K562 (cell line): ENCODE data around the gene RASD2.

GRCh38 chr22:32623889-32624304, 149.3 kb downstream of the FBXO7 start:
- RAMPAGE, long total RNA, result no peak
- RRBS, result no CpG with 5 or more reads among the region's 10 CpGs
PRO-cap:
- standard, result no peak
- CoPRO, capped RNA only, 2 experiments, result no peak in any of the 2 experiments
- CoPRO, capped and uncapped RNA, 2 experiments, result no peak in any of the 2 experiments
- CoPRO, uncapped RNA only, 2 experiments, result no peak in any of the 2 experiments
CAGE:
- cytosol, long polyA plus RNA, result no peak
- long polyA plus RNA, result no peak
- nucleolus, long total RNA, result no peak
- nucleus, long polyA plus RNA, result no peak

- RAMPAGE, long total RNA, result no peak
- RRBS, result no CpG with 5 or more reads among the region's 10 CpGs
PRO-cap:
- standard, result no peak
- CoPRO, capped RNA only, 2 experiments, result no peak in any of the 2 experiments
- CoPRO, capped and uncapped RNA, 2 experiments, result no peak in any of the 2 experiments
- CoPRO, uncapped RNA only, 2 experiments, result no peak in any of the 2 experiments
CAGE:
- cytosol, long polyA plus RNA, result no peak
- long polyA plus RNA, result no peak
- nucleolus, long total RNA, result no peak
- nucleus, long polyA plus RNA, result no peak
Measured at GRCh38 chr22:32803913-32804472, 2.5 kb downstream of the TIMP3 start.

- RAMPAGE, long total RNA, result no peak
- RRBS, result no CpG with 5 or more reads among the region's 13 CpGs
PRO-cap:
- standard, result no peak
- CoPRO, capped RNA only, 2 experiments, result no peak in any of the 2 experiments
- CoPRO, capped and uncapped RNA, 2 experiments, result no peak in any of the 2 experiments
- CoPRO, uncapped RNA only, 2 experiments, result no peak in any of the 2 experiments
CAGE:
- cytosol, long polyA plus RNA, result no peak
- long polyA plus RNA, result no peak
- nucleolus, long total RNA, result no peak
- nucleus, long polyA plus RNA, result no peak
Measured at GRCh38 chr22:32816824-32818005, 15.7 kb downstream of the TIMP3 start.

DNA sequence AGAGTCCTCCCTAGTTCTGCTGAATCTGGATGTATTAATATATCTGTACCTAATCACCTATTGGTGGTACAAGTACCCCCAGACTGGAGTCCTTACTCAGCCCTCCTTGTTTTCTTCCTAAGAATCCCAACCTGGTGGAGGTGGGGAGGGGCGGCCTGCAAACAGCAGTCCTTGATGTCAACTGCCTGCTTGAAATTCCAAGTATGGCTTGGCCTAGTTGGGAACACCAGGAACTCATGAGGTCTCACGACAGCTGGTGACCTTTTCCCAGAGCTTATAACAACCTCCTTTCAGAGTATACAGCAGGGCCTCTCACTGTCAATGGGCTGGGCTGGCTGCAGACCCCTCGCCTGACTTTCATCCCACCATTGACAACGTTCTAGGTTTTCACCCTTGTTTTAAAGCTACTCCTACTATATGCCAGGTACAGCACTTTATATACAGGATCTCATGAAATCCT, 61.8 kb downstream of the TIMP3 start:
- RAMPAGE, long total RNA, result no peak
- RRBS, result no CpG with 5 or more reads among the region's 4 CpGs
PRO-cap:
- standard, result no peak
- CoPRO, capped RNA only, 2 experiments, result no peak in any of the 2 experiments
- CoPRO, capped and uncapped RNA, 2 experiments, result no peak in any of the 2 experiments
- CoPRO, uncapped RNA only, 2 experiments, result no peak in any of the 2 experiments
CAGE:
- cytosol, long polyA plus RNA, result no peak
- long polyA plus RNA, result no peak
- nucleolus, long total RNA, result no peak
- nucleus, long polyA plus RNA, result no peak

DNA sequence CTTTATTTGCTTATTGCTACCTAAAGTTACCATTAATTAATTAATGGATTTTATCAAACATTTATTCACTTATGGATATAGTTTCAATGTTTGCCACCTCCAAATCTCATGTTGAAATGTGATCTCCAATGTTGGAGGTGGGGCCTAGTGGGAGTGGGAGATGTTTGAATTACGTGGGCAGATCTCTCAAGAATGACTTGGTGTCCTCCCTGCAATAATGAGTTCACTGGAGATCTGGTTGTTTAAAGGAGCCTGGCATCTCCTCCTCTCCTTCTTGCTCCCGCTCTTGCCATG, 51.3 kb upstream of the SYN3 start:
- RAMPAGE, long total RNA, result no peak
- RRBS, result no CpG with 5 or more reads among the region's 2 CpGs
PRO-cap:
- standard, result no peak
- CoPRO, capped RNA only, 2 experiments, result no peak in any of the 2 experiments
- CoPRO, capped and uncapped RNA, 2 experiments, result no peak in any of the 2 experiments
- CoPRO, uncapped RNA only, 2 experiments, result no peak in any of the 2 experiments
CAGE:
- cytosol, long polyA plus RNA, result no peak
- long polyA plus RNA, result no peak
- nucleolus, long total RNA, result no peak
- nucleus, long polyA plus RNA, result no peak

- RAMPAGE, long total RNA, result no peak
- RRBS, result no CpG with 5 or more reads among the region's 7 CpGs
PRO-cap:
- standard, result no peak
- CoPRO, capped RNA only, 2 experiments, result no peak in any of the 2 experiments
- CoPRO, capped and uncapped RNA, 2 experiments, result no peak in any of the 2 experiments
- CoPRO, uncapped RNA only, 2 experiments, result no peak in any of the 2 experiments
CAGE:
- cytosol, long polyA plus RNA, result no peak
- long polyA plus RNA, result no peak
- nucleolus, long total RNA, result no peak
- nucleus, long polyA plus RNA, result no peak
Measured at GRCh38 chr22:33704759-33705236, 215.5 kb downstream of the LARGE1 start.

GRCh38 chr22:35301257-35302088, 1.8 kb downstream of the TOM1 start:
- RAMPAGE, long total RNA, result no peak
- RRBS, result no CpG with 5 or more reads among the region's 20 CpGs
PRO-cap:
- standard, result no peak
- CoPRO, capped RNA only, 2 experiments, result no peak in any of the 2 experiments
- CoPRO, capped and uncapped RNA, 2 experiments, result no peak in any of the 2 experiments
- CoPRO, uncapped RNA only, 2 experiments, result no peak in any of the 2 experiments
CAGE:
- cytosol, long polyA plus RNA, result no peak
- long polyA plus RNA, result no peak
- nucleolus, long total RNA, result no peak
- nucleus, long polyA plus RNA, result no peak

DNA sequence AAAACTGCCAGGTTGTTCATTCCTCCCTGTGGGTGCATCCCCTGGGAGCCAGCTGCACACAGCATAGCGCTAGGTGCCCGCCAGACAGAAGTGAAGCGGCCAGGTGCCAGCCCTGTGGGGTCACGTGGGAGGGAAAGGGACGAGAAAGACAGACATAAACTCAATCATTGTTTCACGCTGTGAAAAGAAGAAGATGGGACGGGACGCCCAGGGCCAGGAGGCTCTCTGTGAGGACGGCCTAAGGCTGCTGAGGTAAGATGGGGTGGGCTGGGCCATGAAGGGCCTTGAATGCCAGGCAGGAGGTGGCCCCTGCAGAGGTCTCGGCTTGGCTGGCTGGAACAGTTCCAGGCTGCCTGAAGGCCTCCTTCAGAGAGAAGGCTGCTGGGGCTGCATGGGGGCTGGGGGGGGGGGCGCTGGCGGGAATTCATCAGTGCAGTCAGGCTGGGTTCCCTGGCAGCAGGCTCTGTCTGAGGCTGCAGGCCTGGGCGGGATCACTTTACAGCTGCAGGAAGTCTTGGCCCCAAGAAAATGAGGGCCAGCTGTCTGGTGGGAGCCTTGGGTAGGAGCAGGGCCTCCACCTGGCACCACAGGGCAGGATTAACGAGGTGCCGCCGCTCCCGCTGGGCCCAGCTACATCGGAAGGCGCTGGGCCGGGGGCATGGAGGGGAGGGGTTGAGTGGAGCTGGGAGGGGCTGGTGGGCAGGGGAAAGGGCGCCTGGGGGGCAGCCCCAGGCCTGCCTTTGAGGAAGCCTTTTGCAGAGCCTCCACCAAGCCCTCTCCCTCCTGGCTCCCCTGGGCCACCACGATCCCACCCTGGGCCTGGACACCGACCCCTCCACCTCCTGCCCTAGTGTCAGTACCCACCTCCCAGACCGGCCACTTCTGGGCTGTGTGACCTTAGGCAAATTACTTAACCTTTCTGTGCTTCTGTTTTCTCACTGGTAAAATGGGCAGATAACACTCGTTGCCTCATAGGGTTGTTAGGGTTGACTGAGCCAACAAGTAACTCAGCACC, 31.1 kb upstream of the HMOX1 start:
- RAMPAGE, long total RNA, result no peak
- RRBS, result no CpG with 5 or more reads among the region's 25 CpGs
PRO-cap:
- standard, result no peak
- CoPRO, capped RNA only, 2 experiments, result no peak in any of the 2 experiments
- CoPRO, capped and uncapped RNA, 2 experiments, result no peak in any of the 2 experiments
- CoPRO, uncapped RNA only, 2 experiments, result no peak in any of the 2 experiments
CAGE:
- cytosol, long polyA plus RNA, result no peak
- long polyA plus RNA, result no peak
- nucleolus, long total RNA, result no peak
- nucleus, long polyA plus RNA, result no peak

GRCh38 chr22:35356514-35357063, 24.3 kb upstream of the HMOX1 start:
- RAMPAGE, long total RNA, result no peak
- RRBS, result no CpG with 5 or more reads among the region's 11 CpGs
PRO-cap:
- standard, result no peak
- CoPRO, capped RNA only, 2 experiments, result no peak in any of the 2 experiments
- CoPRO, capped and uncapped RNA, 2 experiments, result no peak in any of the 2 experiments
- CoPRO, uncapped RNA only, 2 experiments, result no peak in any of the 2 experiments
CAGE:
- cytosol, long polyA plus RNA, result no peak
- long polyA plus RNA, result no peak
- nucleolus, long total RNA, result no peak
- nucleus, long polyA plus RNA, result no peak

- RAMPAGE, long total RNA, result no peak
- RRBS, result no CpG with 5 or more reads among the region's 7 CpGs
PRO-cap:
- standard, result no peak
- CoPRO, capped RNA only, 2 experiments, result no peak in any of the 2 experiments
- CoPRO, capped and uncapped RNA, 2 experiments, result no peak in any of the 2 experiments
- CoPRO, uncapped RNA only, 2 experiments, result no peak in any of the 2 experiments
CAGE:
- cytosol, long polyA plus RNA, result no peak
- long polyA plus RNA, result no peak
- nucleolus, long total RNA, result no peak
- nucleus, long polyA plus RNA, result no peak
Measured at GRCh38 chr22:35486230-35486649, 54.4 kb upstream of the RASD2 start.

DNA sequence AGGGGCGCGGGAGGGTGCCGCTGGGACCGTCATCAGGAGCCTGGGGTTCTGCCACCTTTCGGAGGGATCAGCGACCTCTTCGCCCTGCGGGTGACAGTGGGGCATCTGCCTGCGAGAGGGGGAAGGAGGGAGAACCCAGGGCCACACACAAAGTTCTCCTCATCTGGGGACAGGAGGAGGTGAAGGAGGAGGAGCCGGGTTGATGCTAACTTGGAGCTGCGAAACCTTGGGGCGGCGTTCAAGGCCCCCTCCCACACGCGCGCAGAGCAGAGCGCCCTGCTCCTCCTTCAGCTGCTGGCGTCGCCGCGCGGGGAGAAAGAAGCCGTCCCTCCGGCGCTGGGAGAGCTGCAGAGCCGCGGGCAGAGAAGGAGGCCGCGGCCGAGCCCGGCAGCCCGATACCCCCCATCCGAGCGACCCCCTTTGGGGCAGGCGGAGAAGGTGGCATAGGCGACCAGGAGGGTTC, at the start of gene RASD2:
RASD2 (plus strand) TSS at position 269 of the 463 bp plus-strand sequence.
- RAMPAGE, long total RNA, result no peak
- RRBS, result 6% methylated on average over 8 of the region's 36 CpGs
PRO-cap:
- standard, result no peak
- CoPRO, capped RNA only, 2 experiments, result no peak in any of the 2 experiments
- CoPRO, capped and uncapped RNA, 2 experiments, result no peak in any of the 2 experiments
- CoPRO, uncapped RNA only, 2 experiments, result no peak in any of the 2 experiments
CAGE:
- cytosol, long polyA plus RNA, result no peak
- long polyA plus RNA, result no peak
- nucleolus, long total RNA, result no peak
- nucleus, long polyA plus RNA, result no peak

DNA sequence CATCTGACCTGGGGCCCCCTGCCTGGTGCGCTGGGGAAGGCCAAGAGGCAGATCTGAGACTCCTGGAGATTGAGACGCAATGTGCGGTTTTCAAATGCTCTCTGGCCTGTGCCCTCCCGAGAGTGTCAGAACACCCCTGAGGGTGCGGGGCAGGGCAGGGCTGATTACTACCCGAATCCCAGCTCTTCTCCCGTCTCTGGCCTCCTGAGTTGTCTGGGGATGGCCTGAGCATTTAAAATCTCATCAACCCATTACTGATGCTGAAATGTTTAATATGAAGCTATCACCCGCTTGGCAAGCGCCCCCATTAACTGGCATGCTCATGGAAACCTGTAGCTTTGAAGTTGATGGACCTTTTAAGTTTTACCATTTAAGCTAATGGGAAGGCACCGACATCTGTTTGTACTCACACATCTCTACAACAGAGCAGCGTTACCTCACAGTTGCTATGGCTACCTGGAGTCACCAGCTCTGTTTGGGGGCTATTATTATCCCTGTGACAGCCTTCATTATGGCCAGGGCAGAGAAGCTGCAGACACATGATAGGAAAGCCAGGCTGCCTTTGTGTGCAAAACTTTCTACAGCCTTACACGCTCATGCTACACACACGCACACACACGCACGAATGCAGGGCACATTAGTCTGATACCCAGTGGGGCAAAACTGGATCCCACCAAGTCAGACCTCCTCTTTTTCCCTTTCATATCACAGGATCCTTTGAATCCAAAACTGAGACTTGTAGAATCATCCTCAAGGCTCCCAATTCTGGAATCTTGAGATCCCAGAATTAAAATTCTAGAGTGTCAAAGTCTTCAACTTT, 3.7 kb upstream of the MB start:
- RAMPAGE, long total RNA, result no peak
- RRBS, result no CpG with 5 or more reads among the region's 15 CpGs
PRO-cap:
- standard, result no peak
- CoPRO, capped RNA only, 2 experiments, result no peak in any of the 2 experiments
- CoPRO, capped and uncapped RNA, 2 experiments, result no peak in any of the 2 experiments
- CoPRO, uncapped RNA only, 2 experiments, result no peak in any of the 2 experiments
CAGE:
- cytosol, long polyA plus RNA, result no peak
- long polyA plus RNA, result no peak
- nucleolus, long total RNA, result no peak
- nucleus, long polyA plus RNA, result no peak

DNA sequence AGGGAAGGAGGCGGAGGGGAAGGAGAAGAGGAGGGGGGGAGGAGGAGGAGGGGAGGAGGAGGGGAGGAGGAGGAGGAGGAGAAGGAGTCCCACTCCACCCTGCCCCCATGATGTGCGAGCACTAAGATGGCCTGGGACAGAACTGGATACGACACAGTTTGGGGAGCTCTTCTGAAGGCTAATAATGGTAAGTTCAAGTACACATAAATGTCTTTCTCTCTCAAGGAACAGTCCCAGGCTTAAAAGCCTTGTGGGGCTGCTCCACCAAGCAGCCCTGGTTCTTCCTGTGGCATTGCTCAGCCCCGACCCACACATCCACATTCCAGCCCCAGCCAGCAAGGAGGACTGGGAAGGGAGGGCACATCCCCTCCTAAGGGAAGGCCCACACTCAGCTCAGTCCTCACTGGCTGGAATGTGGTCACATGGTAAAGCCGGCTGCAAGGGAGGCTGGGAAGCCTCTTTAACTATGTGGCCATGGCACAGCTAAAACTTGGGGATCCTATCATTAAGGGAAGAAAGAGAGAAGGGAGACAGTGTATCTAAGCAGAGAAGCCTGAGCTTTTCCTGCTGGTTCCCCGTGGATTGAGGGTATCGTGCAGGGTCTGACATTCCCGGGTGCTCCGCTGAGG, 13.3 kb upstream of the MB start:
- RAMPAGE, long total RNA, result no peak
- RRBS, result no CpG with 5 or more reads among the region's 9 CpGs
PRO-cap:
- standard, result no peak
- CoPRO, capped RNA only, 2 experiments, result no peak in any of the 2 experiments
- CoPRO, capped and uncapped RNA, 2 experiments, result no peak in any of the 2 experiments
- CoPRO, uncapped RNA only, 2 experiments, result no peak in any of the 2 experiments
CAGE:
- cytosol, long polyA plus RNA, result no peak
- long polyA plus RNA, result no peak
- nucleolus, long total RNA, result no peak
- nucleus, long polyA plus RNA, result no peak

DNA sequence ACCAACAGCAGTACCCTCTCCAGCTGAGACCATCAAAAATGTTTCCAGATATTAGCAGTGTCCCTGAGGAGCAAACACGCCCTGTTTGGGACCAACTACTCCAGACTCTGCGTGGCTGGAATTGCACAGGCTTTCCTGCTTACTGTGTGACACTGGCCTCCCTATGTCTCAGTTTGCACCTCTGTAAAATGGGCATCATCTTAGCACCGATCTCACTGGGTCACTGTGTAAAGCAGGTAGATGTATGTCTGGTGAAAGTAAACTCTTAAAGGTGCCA, 1.6 kb downstream of the APOL6 start:
- RAMPAGE, long total RNA, result no peak
- RRBS, result no CpG with 5 or more reads among the region's 3 CpGs
PRO-cap:
- standard, result no peak
- CoPRO, capped RNA only, 2 experiments, result no peak in any of the 2 experiments
- CoPRO, capped and uncapped RNA, 2 experiments, result no peak in any of the 2 experiments
- CoPRO, uncapped RNA only, 2 experiments, result no peak in any of the 2 experiments
CAGE:
- cytosol, long polyA plus RNA, result no peak
- long polyA plus RNA, result no peak
- nucleolus, long total RNA, result no peak
- nucleus, long polyA plus RNA, result no peak

DNA sequence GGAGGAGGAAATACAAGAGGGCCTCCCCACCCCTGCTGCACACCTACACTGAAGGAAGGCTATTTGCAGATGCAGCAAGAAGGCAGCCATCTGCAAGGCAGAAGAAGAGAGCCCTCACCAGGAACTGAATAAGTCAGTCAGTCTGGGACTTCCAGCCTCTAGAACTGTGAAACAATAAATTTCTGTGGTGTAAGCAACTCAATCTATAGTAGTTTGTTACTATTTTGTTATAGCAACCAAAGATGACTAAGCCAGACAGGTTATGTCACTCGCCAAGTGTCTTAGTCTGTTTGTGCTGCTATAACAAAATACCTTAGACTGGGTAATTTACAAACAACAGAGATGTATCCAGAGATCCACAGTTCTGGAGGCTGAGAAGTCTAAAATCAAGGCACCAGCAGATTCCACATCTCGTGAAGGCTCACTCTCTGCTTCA, 12.0 kb downstream of the APOL6 start:
- RAMPAGE, long total RNA, result no peak
- RRBS, result no CpG with 5 or more reads among the region's 2 CpGs
PRO-cap:
- standard, result no peak
- CoPRO, capped RNA only, 2 experiments, result no peak in any of the 2 experiments
- CoPRO, capped and uncapped RNA, 2 experiments, result no peak in any of the 2 experiments
- CoPRO, uncapped RNA only, 2 experiments, result no peak in any of the 2 experiments
CAGE:
- cytosol, long polyA plus RNA, result no peak
- long polyA plus RNA, result no peak
- nucleolus, long total RNA, result no peak
- nucleus, long polyA plus RNA, result no peak

GRCh38 chr22:35738028-35738474, 20.4 kb downstream of the APOL5 start:
- RAMPAGE, long total RNA, result no peak
- RRBS, result no CpG with 5 or more reads among the region's 6 CpGs
PRO-cap:
- standard, result no peak
- CoPRO, capped RNA only, 2 experiments, result no peak in any of the 2 experiments
- CoPRO, capped and uncapped RNA, 2 experiments, result no peak in any of the 2 experiments
- CoPRO, uncapped RNA only, 2 experiments, result no peak in any of the 2 experiments
CAGE:
- cytosol, long polyA plus RNA, result no peak
- long polyA plus RNA, result no peak
- nucleolus, long total RNA, result no peak
- nucleus, long polyA plus RNA, result no peak

GRCh38 chr22:36159071-36159559, 1.4 kb downstream of the APOL3 start:
- RAMPAGE, long total RNA, result no peak
- RRBS, result no CpG with 5 or more reads among the region's 5 CpGs
PRO-cap:
- standard, result no peak
- CoPRO, capped RNA only, 2 experiments, result no peak in any of the 2 experiments
- CoPRO, capped and uncapped RNA, 2 experiments, result no peak in any of the 2 experiments
- CoPRO, uncapped RNA only, 2 experiments, result no peak in any of the 2 experiments
CAGE:
- cytosol, long polyA plus RNA, result no peak
- long polyA plus RNA, result no peak
- nucleolus, long total RNA, result no peak
- nucleus, long polyA plus RNA, result no peak

- RAMPAGE, long total RNA, result no peak
- RRBS, result no CpG with 5 or more reads among the region's 11 CpGs
PRO-cap:
- standard, result no peak
- CoPRO, capped RNA only, 2 experiments, result no peak in any of the 2 experiments
- CoPRO, capped and uncapped RNA, 2 experiments, result no peak in any of the 2 experiments
- CoPRO, uncapped RNA only, 2 experiments, result no peak in any of the 2 experiments
CAGE:
- cytosol, long polyA plus RNA, result no peak
- long polyA plus RNA, result no peak
- nucleolus, long total RNA, result no peak
- nucleus, long polyA plus RNA, result no peak
Measured at GRCh38 chr22:36166439-36167079, 6.0 kb upstream of the APOL3 start.

DNA sequence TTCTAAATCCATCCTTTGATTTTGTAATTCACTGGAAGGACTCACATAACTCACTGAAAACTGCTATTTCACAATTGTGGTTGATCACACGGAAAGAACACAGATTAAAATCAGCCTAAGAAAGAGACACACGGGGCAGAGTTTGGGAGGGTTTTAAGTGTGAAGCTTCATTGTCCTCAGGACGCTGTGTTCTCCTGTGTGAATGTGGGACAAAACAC, 10.4 kb downstream of the APOL1 start:
- RAMPAGE, long total RNA, result no peak
- RRBS, result no CpG with 5 or more reads among the region's 3 CpGs
PRO-cap:
- standard, result no peak
- CoPRO, capped RNA only, 2 experiments, result no peak in any of the 2 experiments
- CoPRO, capped and uncapped RNA, 2 experiments, result no peak in any of the 2 experiments
- CoPRO, uncapped RNA only, 2 experiments, result no peak in any of the 2 experiments
CAGE:
- cytosol, long polyA plus RNA, result no peak
- long polyA plus RNA, result no peak
- nucleolus, long total RNA, result no peak
- nucleus, long polyA plus RNA, result no peak